Panc1 (cell line): ENCODE measurements around the gene FGF1.

- RRBS, 2 experiments, result no CpG with 5 or more reads among the region's 3 CpGs
These were observed 108.1 kb upstream of the SPRY4 start for GRCh38 chr5:142432847-142433444.

- RRBS, 2 experiments, result no CpG with 5 or more reads among the region's 2 CpGs
These were observed 109.0 kb upstream of the SPRY4 start for GRCh38 chr5:142433777-142434249.

GRCh38 chr5:142445965-142446591 lies 121.3 kb upstream of the SPRY4 start:
- RRBS, 2 experiments, result no CpG with 5 or more reads among the region's 4 CpGs

DNA sequence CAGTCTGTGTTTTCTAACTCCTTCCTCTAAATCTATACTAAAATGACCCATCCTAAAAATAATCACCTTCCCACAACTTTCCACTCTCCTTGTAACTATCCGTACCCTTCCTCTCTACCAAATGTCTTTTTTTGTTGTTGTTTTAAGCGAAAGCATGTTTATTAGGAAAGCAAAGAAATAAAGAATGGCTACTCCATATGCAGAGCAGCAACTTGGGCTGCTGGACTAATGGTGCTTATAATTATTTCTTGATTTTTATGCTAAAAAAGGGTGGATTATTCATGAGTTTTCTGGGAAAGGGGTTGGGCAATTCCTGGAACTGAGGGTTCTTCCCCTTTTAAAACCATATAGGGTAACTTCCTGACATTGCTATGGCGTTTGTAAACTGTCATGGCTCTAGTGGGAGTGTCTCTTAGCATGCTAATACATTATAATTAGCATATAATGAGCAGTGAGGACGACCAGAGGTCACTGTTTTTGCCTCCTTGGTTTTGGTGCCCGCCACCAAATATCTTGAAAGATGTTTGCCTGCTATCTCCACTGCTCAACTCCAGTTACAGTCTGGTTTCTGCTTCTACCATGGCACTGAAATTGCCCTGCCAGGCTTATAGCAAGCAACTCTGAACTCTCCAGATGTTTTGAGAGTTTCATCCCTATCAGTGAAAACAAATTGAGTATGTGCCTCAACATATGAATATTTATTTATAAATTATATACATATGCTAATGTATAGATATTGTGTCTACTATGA lies 121.9 kb upstream of the SPRY4 start:
- RRBS, 2 experiments, result no CpG with 5 or more reads among the region's 5 CpGs

DNA sequence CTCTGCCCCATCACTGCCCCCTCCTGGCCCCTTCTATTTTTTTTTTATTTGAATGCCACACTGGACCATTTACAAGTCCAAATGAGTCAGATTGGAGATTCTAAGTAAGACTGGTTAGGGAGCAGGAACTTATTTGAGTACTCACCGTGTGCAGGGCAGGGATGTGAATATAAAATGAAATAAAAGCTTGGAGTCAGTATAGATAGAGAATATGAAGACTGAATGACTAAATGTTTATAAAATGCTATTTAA lies 137.0 kb downstream of the FGF1 start:
- RRBS, 2 experiments, result no CpG with 5 or more reads among the region's 1 CpG

- RRBS, 2 experiments, result no CpG with 5 or more reads among the region's 6 CpGs
These were observed 117.7 kb downstream of the FGF1 start for GRCh38 chr5:142568207-142568633.

DNA sequence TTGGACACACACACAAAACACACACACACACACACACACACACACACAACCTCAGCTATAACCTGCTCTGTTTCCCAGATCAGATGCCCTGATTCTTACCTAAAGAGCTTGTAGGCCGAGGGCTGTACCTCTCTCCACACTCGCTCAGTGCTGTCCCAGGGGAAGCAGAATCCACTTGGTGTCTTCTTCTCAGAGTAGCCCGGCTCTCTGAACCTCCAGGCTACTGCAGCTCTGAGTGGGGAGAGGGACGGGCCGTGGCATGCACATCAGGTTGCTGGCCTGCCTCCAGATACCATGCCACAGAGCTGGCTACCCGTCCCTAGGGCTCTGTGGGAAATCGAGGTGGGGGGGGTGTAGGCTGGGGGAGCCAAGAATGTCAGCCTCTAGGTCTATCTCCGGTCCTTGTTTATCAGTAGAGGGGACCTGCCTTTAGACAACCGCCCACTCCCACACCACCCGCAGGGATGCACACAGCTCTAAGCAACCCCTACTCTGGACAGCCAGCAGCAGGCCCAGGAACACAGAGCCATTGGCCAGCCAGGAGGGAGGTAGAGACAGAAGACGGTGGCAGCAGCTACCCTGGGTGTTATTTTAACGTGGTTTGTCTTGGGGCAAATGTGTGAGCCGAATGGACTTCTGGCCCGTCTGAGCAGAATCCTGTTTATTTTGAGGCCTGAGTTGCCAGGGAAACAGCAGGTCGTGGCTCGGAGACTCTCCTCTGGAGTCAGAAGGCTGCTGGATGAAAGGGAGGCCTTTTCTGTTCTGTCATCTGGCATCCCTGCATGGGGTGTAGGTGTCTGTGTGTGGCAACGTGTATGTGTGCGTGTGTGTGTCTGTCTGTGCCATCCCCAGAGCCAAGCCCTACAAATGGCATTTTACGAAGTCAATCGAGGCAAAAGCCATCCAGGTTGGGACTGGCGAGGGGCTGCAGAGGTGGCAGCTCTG lies at the start of gene FGF1:
Gene FGF1, minus strand, starts transcription at position 233 of the 945 bp plus-strand sequence.
- RRBS, 2 experiments, result no CpG with 5 or more reads among the region's 21 CpGs

- RRBS, 2 experiments, result no CpG with 5 or more reads among the region's 5 CpGs
These were observed 26.4 kb upstream of the ARHGAP26 start for GRCh38 chr5:142743683-142744324.

DNA sequence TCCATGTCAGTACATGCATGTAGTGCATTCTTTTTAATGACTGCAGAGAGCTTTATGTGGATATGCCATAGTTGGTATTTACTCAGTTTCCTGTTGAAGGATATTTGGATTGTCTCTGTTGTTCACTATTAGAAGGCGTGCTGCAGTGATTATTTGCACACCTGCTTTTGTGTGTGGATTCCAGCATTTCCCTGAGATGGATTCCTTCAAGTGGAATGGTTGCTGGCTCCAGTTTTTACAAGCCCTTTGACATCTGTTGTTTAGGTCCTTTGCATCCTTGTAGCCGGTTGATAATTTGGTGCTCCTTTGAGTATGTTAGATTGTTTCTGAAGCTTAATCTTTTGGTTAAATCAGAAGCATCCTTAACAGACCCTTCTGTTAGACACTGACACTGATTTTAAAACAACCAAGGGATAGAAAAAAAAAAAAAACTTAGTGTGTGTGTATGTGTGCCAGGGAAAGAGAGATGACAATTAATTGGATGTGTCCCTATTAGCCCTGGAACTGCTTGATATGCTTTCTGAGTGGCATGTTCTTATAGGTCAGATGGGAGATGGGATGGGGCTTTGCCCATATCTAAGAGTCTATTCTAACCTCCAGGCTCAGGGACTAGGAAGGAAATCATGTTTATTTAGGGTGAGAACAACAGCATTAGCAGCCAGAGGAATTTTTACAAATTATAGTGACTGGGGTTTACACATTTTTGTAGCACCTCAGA lies 8.5 kb downstream of the ARHGAP26 start:
- RRBS, 2 experiments, result no CpG with 5 or more reads among the region's 2 CpGs

GRCh38 chr5:142825179-142826029 lies 55.2 kb downstream of the ARHGAP26 start:
- RRBS, 2 experiments, result no CpG with 5 or more reads among the region's 12 CpGs

DNA sequence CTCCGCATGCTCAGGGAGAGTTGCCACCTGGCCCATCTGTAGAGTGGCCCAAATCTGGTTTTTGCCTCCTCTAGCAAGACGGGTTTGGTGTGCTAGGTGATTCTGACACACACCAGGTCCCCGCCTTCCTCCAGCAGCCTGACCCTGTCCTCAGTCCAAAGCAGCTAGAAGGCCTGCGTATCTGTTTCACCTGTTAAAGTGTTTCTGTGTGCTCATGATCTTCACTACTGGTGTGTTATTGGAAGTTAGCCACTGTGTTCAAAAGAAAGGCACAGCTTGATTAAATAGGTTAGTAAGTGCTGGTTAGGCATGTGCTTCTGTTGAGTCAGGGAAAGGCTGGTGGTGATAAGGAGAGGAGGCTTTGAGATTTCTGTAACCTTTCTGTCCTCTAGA lies 58.6 kb downstream of the ARHGAP26 start:
- RRBS, 2 experiments, result no CpG with 5 or more reads among the region's 4 CpGs

GRCh38 chr5:142872605-142873191 lies 102.5 kb downstream of the ARHGAP26 start:
- RRBS, 2 experiments, result 100% methylated on average over 1 of the region's 5 CpGs

DNA sequence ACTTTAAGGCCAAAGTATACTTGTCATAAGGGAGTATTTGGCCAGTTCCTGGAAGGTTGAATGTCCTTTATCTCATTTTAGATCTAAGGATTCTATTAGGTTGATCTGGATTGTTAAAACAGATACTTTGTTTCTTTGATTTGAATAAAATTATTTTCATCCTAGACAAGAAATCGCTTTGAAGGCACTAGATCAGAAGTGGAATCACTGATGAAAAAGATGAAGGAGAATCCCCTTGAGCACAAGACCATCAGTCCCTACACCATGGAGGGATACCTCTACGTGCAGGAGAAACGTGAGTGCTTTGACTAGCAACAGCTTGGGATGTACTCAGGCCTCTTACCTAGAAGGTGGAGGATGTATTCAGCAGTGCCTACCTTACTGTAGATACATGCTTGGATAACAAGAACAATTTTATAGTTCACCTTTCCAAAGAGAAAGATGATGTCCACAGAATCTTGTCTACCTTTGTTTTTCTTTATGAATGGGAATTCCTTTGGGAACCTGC lies 133.3 kb downstream of the ARHGAP26 start:
- RRBS, 2 experiments, result no CpG with 5 or more reads among the region's 3 CpGs

- RRBS, 2 experiments, result no CpG with 5 or more reads among the region's 8 CpGs
These were observed 142.9 kb downstream of the ARHGAP26 start for GRCh38 chr5:142912917-142913726.

- RRBS, 2 experiments, result no CpG with 5 or more reads among the region's 3 CpGs
These were observed 199.4 kb downstream of the ARHGAP26 start for GRCh38 chr5:142969572-142970066.

DNA sequence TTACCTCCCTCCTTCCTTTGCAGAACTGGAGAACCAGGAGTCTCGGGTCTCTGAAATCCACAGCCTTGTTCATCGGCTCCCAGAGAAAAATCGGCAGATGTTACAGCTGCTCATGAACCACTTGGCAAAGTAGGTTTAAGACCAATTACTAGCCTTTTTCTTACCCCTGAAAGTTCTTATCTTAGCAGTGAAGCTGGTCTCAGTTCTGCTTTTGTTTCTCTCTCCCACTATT lies 287.4 kb downstream of the ARHGAP26 start:
- RRBS, 2 experiments, result no CpG with 5 or more reads among the region's 3 CpGs

DNA sequence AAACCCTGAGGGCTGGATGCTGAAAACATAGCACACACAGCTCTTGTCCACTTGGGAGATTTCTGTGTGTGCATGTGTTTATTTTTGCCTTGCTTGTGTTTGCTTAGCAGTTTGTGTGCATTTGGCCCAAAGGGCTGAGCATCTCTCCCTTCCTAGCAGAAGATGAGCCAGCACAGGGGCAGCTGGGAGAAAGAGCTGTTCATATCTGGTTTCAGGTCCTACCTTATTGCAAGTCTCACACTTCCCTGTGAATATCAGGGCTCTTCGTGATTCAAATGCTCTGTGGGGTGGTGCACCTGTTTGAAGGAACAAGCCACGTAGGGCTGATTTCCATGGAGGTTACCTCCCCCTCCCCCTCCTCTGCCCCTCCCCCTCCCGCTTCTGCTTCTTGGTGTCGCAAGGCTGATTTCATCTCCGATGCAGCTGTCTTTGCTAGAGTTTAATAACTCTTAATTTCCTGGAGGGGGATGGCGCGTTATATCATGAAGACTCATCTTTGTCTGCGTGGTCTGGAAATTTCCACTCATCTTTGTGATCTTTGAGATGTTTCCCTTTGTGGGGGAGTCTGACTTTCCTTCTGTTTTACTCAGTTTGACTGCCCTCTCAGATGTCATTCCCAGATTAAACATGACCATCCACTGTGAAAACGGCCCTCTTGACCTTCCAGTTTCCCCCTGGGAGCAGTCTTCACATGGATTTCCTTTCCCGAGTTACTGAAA lies 296.7 kb downstream of the ARHGAP26 start:
- RRBS, 2 experiments, result no CpG with 5 or more reads among the region's 10 CpGs

DNA sequence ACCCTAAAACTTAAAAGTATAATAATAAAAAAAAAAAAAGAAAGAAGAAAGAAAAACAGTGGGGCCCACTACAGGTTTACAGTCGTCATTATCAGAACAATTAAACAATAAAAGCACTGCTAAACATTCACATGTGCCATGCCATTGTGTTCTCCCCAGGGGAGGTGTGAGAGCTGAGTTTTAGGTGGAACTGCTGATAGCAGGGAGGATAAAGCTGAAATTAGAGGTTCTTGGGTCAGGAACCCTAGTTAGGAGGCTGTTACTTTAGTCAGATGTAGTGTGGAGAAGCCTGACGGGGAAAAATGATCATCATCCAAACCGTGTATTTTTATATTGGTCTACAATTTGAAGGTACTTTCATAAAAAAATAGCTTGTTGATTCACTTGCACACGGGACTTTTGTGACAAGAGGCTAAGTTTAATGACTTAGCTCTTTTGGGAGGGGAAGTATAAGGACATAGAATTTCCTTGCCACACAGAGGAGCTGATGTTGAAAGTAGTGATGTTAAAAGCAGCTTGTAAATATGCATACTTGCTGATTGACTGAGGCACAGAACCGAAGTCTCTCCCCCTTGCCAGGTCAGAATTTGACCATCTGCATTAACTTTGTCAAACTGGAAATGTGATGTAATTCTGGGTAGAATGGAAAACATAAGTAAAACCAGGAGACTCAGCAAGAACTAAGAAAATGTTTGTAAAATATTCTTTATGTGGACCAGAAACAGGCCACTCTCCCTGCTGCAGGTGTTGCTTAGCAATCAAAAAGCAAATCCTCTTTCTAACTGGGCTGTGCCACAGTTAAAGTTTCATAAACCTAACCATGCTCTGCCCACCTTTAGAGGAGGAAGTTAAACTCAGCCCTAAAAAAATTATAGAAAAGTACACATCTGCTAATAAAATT lies 284.3 kb downstream of the NR3C1 start:
- RRBS, 2 experiments, result no CpG with 5 or more reads among the region's 5 CpGs

DNA sequence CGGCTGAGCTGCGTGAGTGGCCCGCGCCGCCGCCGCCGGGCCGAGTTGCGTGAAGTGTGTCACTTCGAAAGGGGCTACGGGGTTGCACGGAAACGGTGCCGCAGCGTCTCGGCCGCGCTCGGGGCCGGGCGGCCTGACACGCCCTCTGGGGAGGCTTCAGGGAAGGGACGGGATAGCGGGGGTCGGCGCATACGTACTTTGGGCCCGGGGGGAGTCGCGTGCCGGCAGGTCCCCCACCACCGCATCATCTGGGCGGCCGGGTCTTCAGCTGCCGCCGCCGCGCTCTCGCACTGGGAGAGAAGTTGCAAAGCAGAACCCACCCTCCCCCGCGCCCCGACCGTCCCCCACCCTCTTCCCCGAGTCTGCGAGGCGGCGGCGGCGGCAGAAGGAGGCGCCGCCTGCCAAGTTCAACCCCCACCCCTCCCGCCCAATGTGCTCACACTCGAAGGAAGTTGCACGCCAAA lies 725 bp upstream of the NR3C1 start:
- RRBS, 2 experiments, result under 1 to 2% methylated on average over 26 of the region's 55 CpGs

- RRBS, 2 experiments, result no CpG with 5 or more reads among the region's 5 CpGs
These were observed 6.3 kb upstream of the NR3C1 start for GRCh38 chr5:143409726-143410291.